Thoracic aorta (tissue), 1 donor: ENCODE measurements around the gene KCNG3.

DNA sequence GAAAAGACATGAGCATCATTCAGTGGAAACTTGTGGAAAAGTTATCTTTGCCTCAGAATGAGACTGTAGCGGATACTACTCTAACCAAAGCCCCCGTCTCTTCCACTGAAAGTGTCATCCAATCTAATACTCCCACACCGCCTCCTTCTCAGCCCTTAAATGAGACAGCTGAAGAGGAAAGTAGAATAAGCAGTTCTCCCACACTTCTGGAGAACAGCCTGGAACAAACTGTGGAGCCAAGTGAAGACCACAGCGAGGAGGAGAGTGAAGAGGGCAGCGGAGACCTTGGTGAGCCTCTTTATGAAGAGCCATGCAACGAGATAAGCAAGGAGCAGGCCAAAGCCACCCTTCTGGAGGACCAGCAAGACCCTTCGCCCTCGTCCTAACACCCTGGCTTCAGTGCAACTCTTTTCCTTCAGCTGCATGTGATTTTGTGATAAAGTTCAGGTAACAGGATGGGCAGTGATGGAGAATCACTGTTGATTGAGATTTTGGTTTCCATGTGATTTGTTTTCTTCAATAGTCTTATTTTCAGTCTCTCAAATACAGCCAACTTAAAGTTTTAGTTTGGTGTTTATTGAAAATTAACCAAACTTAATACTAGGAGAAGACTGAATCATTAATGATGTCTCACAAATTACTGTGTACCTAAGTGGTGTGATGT is 31.1 kb downstream of the COX7A2L start:
- RAMPAGE, long total RNA: no peak

- RAMPAGE, long total RNA: no peak
Measured at GRCh38 chr2:42424866-42425306, 63.9 kb upstream of the COX7A2L start.

- RAMPAGE, long total RNA: no peak
Measured at GRCh38 chr2:42493895-42494401, at the start of gene KCNG3. TSS of gene KCNG3 (minus strand) at chr2:42493982.

- RAMPAGE, long total RNA: no peak
Measured at GRCh38 chr2:42546506-42547444, 21.7 kb upstream of the MTA3 start.

- RAMPAGE, long total RNA: no peak
Measured at GRCh38 chr2:42566823-42567773, 1.3 kb upstream of the MTA3 start.

- RAMPAGE, long total RNA: no peak
Measured at GRCh38 chr2:42569094-42569776, 803 bp downstream of the MTA3 start.

GRCh38 chr2:42569777-42570339 is 1.4 kb downstream of the MTA3 start:
- RAMPAGE, long total RNA: no peak

DNA sequence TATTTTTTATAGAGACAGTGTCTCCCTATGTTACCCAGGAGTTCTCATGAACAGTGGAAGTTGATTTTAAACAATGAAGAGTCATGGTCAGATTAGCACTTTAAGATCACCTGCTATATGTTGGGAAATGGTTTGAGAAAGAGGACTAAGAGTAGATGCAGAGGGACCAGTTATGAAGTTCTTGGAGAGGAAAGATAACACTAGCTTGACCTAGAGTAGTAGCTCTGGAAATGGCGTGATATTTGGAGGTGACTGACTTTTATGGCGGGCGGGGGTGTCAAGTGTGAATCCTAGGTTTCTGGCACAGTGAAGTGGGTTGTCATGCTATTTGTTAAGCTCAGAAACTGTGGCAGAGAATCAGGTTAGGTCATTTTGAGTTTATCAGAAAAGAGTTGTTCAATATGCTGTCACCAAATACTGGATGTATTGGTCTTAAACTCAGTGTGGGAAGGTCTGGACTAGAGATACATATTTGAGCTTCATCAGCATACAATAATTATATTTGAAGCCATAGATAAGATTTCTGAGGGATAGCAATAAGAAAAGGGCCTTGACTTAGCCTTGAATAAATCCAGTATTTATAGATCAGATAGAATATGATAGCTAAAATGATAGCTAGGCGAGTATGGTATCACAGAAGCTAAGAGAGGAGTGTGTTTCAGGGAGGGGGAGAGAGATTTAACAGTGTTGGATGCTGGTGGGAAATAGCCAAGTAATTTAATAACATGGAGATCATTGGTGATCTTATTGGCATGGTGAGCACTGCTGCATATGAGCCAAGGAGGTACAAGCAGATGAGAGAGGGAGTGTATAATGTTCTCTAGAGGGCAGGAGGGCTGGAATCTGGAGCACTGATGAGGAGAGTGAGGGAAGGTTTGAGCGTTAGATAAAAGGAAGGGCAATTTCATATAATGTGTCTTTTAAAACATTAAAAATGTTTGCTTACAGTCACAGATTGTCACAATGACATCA is 64.3 kb downstream of the OXER1 start:
- RAMPAGE, long total RNA: no peak

DNA sequence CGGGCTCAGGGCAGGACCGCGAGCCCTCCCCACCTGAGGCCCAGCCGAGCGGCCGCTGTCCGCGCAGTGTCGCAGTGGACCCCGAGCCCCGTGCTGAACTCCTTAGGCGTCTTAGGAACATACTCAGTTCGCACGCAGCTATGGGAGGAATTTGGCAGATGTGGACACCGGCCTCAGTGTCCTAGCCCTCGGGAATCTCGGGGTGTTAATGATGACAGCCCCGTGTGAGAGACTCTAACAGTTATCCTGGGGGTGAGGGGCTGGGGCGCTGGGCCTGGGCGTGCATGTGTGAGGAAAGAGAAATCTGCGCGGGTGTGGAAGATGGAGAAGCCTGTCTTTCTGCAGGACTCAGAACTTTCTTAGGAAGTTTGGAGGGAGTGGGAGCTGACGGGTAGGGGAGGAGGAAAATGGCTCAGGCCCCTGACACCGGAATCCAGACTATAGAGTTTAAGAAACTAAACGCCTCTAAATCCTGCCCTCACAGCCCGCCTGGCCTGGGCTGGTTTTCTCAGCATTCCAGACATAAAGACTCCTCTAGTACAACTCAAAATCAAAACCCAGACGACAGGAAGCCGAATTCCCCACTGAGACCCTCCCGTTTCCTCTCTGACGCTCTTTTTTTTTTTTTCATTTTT is 969 bp upstream of the HAAO start:
- RAMPAGE, long total RNA: no peak

DNA sequence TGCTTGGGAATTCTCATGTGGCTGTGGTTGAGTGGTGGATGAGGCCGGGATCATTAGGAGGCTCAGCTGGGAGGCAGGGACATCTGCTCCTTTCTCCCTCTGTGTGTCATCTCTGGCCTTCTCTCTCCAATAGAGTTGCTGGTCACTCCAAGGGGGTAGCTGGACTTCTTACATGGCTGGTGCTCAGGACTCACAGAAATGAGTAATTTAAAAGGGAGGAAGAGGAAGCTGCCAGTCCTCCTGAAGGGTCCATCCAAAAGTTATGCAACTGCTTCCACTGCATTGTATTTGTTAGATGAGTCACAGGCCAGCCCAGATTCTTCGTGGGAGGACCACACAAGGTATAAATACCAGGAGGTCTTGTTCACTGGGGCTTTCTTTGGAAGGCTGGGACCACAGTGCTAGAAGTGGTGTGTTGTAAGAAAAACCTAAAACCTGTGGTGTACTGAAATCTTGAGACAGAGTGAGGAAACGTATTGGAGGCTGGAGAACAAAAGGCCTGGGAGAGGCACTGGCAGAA is 43.6 kb upstream of the HAAO start:
- RAMPAGE, long total RNA: no peak

GRCh38 chr2:42923680-42924065 is 131.3 kb upstream of the HAAO start:
- RAMPAGE, long total RNA: no peak

- RAMPAGE, long total RNA: no peak
Measured at GRCh38 chr2:42989402-42989919, 197.1 kb upstream of the HAAO start.

DNA sequence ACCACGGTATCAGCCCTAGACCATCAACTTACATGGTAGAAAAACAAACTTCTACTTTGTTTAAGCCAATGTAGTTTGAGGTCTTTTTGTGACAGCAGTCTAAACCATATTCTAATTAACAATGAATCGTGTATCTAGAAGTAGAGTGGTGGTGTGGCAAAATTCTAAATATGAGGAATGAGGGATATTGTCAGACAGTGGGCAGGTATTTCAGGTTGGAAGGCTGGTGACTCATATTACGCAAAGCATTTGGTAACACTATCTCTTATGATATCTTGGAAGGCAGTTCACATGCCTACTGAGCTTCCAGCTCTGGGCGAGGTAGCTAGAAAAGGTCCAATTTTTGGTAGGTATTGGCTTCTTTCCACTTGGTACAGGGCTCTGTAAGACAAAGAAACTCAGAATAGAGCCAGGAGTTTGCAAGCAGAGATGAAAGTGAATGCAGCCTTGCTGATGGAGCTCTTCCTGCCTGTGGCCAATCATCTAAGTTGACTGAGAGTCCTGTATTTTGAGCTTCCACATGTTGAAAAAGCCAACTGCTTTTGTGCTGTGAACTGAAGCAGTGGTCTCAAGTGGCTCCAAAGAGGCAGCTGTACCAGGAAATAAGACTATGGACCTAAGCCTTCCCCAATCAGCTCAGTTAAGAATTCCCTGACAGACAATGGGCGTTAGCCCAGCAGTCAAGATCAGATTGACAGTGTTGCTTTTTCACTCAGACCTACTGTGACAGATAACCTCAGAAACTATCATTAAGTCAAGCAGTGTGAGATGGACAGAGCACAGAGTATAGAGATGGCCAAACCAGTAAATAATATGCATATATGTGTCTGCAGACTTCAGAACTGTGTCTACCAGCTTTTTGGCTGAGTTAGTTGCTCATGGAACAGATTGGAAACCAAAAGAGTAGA is 215.5 kb downstream of the ZFP36L2 start:
- RAMPAGE, long total RNA: no peak

DNA sequence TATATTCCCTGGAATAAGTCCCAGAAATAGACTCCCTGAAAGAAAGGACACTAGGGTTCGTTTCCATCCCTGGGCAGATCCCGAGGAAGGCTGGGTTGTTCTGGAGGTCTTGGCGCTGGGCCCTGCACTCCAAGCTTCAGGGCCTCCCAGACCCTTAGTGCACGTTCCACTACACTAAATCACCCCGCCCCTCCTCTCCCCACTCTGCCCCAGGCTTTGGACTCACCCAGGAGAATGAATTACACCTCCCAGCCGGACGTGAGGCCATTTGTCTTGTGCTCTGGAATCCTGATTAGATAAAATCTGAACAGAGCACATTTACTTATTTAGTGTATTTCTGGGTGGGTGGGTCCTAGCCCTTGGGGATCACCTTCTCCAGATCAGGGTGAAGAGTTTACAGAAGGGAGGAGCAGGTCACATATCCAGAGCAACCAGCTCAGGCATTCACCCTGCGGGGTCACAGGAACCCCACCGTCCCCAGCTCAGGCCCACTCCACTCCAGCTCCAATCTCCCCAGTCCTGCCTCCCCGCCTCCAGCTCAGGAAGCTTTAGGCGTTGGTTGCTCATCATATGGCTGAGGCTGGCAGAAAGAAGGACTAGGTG is 188.0 kb downstream of the ZFP36L2 start:
- RAMPAGE, long total RNA: no peak

DNA sequence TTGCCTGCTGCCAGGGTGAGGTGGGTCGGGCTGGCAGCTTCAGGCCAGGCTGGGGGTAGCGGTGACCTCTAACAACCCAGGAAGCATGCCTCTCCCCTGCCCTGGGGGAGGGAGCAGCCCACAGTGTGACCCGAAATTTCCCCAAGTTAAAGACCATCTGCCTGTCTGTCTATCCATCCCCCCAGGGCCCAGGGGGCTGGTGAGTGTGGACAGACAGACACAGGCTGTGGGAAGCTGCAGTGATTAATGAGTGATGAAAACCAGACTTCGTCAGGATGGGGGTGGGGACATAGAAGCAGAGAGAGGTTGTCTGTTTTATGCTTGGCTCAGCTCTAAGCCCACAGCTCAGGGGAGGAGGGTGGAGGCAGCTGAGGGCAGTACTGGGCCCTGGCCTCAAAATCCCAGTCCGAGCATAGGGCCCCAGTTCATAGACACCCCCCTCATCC is 144.0 kb downstream of the ZFP36L2 start:
- RAMPAGE, long total RNA: no peak

- RAMPAGE, long total RNA: no peak
Measured at GRCh38 chr2:43142920-43143283, 83.5 kb downstream of the ZFP36L2 start.

GRCh38 chr2:43193623-43194010 is 32.8 kb downstream of the ZFP36L2 start:
- RAMPAGE, long total RNA: no peak

GRCh38 chr2:43210546-43211175 is 15.7 kb downstream of the ZFP36L2 start:
- RAMPAGE, long total RNA: no peak

DNA sequence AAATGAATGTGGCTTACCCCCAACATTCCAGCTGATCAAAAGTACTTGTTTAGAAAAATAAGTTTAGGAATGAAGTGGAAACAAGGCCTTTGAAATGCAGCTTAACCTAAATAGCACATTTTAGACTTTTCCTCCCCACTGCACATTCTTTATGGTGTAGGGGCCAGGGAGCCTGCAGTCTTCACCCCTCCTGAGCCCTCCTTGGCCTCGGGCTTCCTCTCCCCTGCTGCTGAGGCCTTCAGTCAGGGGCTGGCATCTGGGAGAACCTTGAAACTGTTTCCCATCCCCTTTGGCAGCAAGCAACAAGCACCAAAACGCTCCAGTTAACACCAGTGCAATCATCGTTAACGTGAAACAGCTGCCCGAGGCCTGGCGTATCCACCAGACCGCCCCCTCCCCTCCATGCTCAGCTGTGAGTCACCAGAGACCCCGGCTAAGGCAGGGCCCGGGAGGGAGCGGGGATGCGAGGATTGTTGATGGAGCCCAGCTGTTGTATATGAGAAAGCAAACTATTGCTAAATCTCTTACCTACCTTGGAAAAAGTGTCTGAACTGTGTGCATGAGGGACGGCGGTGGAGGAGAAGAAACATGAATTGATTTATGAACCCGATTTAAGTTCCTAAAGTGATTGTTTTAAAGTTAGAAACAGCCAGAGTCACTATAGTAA is 5.3 kb downstream of the ZFP36L2 start:
- RAMPAGE, long total RNA: no peak

DNA sequence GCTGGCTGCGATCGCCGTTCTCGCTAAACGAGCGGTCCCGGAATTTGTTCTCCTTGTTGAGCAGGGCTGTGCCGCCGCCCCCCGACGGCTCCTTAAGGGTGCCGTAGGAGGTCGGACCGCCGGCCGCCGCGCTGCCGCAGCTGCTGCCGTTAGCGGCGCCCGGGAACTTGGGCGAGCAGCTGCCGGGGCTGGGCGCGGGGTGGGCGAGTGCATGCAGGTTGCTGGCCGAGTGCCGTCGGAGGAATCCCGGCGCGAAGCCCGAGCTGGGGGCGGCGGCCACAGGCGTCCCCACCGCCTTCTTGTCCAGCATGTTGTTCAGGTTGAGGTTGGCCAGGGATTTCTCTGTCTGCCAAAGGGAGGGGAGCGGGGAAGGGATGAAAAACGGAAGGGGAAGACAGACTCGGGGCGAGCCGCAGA is 991 bp downstream of the ZFP36L2 start:
- RAMPAGE, long total RNA: no peak